Endometrial microvascular endothelial cells (primary cell): ENCODE measurements around a stretch of chr10.

- RAMPAGE, long total RNA, result no peak
These were observed 111.1 kb upstream of the PPIF start for GRCh38 chr10:79236023-79236751.

DNA sequence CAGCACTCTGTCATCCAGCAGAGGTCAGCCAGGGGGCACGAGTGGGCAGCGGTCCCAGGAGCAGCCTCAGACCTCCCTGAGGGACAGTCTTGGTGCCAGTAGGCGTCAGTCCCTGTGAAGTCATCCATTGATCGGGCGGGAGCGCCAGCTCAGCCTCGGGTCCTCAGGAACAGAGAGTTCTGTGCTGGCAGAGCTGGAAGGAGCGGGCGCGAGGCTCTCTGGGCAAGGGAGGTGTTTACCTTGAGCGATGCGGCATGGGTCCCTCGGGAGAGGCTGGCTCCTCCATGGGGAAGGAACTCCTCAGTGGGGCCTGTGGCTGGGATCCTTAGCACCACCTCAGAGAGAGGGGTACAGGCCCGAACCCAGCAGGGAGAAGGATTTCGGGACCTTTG lies 101.1 kb upstream of the PPIF start:
- RAMPAGE, long total RNA, result no peak

DNA sequence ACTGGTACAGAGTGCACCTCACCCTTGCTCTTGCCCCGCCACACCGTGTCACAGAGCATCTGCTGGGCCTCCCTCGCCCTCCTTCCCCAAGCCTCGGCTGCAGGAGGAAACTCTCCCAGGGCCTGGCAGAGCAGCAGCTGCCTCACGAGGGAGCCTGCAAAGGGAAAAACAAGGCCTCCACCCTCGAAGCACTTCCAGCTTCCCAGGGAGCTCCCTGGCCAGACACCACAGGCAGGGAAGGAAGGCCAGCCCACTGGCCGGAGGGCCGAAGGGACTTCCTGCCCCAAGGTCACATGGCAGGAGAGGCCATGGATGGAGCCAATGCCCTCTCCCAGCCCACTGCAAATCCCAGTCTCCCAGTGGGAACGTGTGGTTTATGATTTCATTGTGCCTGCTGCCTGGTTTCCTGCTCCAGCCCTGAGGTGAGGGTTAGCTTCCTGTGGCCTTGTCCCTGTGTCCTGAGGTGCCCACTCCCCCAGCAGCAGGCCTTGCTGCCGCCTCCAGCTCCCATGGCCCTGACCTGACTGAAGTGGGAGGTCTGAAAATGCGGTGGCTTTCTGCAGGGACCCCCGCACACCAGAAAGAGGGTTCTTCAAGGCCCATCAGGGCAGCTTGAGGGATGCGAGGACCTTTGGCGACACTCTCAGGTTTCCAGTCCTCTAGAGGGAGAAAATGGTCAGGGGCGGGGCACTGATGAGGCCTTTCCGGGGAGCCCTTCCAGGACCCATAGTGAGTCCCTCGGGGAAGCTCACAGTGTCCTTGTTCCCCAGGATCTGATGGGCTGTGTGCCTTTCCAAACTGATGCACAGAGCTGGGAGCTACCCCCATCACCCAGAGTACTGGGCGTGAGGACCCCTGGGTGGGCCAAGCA lies 100.4 kb upstream of the PPIF start:
- RAMPAGE, long total RNA, result no peak

DNA sequence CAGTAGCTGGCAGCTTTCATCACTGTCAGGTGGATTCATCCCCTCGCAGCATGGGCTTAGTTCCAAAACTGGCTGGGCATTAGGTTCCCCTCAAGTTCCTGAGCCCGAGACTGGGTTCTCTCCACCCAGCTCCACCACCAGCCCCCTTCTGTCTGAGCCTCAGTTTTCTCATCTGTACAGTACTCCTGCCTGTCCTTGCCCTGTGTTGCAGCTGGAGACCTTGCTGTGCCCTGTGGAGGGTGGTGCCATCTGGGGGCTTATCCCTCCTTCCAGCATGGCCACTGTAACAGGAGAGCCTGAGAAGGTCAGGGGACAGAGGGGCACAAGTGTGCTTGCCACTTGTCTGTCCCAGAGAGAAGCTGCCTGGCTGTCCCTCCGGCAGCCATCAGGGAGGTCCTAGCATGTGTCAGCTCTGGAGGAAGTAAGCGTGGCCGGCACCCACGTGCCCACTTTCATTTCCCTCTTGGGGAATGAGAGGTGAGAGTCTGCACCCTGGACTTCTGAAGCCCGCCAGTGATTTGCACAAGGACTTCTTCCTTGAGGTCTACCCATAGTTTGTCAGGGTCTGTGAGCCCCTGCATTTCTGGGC lies 97.1 kb upstream of the PPIF start:
- RAMPAGE, long total RNA, result no peak

GRCh38 chr10:79253235-79253915 lies 93.9 kb upstream of the PPIF start:
- RAMPAGE, long total RNA, result no peak

- RAMPAGE, long total RNA, result no peak
These were observed 51.9 kb upstream of the PPIF start for GRCh38 chr10:79295198-79295998.

DNA sequence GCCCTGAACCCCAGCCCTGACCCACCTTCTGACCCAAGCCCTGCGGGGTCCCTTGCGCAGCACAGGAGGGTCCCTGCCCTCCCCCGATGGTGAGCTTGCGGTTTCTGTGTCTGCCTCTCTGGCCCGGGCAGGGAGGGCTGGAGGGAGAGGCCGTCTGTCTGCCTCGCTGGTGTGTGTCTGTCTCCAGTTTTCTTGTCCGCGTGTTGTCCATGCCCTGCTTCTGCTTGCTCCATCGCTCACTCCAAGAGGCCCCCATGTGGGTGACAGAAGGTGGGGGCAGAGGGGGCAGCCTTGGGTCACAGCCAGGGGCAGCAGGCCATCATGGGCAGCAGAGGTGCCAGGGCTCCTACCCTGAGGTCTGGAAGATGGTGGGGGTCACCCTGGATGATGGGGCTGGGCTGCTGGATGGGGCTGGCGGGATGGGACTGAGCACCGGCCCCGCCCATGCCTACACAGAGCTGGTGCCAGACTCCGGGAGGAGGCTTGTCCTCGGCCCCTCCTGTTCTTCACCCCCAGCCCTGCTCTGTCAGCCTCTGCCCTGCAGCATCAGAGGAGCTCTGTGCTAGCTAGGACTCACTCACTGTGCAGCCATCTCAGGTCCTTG lies 35.8 kb upstream of the PPIF start:
- RAMPAGE, long total RNA, result no peak

GRCh38 chr10:79312496-79313294 lies 34.6 kb upstream of the PPIF start:
- RAMPAGE, long total RNA, result no peak

- RAMPAGE, long total RNA, result no peak
These were observed 33.5 kb upstream of the PPIF start for GRCh38 chr10:79313592-79314279.

DNA sequence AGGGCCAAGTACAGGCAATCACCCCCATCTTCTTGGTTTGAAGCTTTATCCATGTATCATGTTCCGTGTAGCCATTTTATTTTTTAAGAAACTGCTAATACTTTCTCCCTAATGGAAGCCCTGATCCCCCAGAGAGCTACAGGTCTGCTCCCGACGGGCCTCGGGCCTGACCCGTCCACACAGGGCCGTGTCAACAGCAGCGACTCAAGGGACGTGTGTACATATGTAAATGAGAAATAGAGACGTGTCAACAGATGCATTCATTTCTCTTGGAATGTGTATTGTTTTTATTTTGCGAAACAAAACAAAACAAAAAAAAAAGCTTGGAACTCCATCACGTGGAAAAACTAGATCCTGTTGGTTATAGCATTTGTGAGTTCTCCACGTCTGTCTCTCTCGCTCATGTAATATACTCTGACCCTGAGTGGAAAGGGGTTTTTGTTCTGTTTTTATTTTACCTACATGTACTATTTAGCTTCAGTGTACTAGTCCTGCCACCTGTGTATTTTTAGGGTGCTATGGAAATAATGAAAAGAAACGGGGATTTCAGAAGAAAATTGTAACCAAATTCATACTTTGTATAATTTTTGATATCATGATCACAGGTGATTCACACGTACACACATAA lies 31.6 kb upstream of the PPIF start:
- RAMPAGE, long total RNA, result no peak

DNA sequence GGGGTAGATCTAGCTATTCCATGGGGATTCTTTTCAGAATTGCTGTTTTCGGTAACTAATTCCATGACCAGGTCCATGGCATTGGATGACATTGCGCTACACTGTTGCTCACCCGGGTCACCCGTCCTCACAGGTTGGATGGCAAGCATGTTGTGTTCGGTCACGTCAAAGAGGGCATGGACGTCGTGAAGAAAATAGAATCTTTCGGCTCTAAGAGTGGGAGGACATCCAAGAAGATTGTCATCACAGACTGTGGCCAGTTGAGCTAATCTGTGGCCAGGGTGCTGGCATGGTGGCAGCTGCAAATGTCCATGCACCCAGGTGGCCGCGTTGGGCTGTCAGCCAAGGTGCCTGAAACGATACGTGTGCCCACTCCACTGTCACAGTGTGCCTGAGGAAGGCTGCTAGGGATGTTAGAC lies 6.3 kb downstream of the PPIF start:
- RAMPAGE, long total RNA, result no peak

DNA sequence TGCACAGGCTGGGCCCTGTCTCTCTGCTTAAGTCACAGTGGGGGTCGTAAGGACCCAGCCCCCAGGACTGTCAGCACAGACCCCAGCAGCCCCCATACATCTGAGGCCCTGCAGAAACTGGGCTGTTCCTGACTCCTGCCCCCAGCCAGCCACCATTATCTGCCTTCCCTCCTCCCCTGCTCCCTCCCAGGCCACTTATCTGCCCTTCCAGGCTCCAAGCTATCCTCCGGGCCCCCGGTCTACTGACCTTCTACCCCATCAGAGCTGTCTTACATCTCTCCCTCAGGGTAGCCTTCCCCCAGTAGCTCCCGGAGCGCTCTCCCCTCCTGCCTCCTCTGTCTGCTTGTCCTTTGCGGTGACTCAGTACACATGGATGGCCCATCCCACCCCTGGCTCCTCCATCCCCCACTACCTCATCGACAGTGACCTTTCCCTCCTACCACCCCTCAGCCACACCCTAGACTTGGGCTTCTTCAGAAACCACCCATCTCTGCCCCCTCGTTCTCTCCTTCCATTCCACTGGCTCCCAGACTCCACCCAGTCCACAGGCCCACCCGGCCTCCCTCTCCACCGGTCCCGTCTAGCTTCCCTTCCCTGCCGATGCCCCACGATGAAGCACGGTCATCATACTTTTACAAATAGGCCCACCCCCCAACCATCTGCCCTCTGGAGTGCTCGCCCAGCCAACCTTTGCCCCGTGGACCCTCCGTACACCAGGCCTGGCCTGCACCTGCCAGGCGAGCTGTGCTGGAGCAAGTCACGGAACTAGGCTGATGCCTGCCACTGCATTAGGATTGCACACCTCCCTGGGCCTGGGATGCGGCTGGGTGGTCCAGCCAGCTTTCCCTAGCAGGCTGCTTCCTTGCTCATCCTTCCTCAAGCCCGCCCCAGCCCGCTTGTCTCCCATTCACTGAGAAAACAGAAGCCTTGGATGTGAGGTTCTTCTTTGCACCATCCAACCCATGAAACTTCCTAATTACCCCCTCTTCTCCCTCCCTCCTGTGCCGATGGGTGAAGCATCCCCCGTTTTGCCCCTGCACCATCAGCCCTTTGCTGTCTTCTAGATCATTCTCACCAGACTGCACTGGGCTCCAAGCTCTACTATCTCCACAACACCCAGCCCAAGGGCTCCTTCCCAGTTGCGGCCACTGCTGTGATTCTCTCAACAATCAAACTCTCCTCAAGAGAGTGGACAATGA lies 44.6 kb downstream of the PPIF start:
- RAMPAGE, long total RNA, result no peak

DNA sequence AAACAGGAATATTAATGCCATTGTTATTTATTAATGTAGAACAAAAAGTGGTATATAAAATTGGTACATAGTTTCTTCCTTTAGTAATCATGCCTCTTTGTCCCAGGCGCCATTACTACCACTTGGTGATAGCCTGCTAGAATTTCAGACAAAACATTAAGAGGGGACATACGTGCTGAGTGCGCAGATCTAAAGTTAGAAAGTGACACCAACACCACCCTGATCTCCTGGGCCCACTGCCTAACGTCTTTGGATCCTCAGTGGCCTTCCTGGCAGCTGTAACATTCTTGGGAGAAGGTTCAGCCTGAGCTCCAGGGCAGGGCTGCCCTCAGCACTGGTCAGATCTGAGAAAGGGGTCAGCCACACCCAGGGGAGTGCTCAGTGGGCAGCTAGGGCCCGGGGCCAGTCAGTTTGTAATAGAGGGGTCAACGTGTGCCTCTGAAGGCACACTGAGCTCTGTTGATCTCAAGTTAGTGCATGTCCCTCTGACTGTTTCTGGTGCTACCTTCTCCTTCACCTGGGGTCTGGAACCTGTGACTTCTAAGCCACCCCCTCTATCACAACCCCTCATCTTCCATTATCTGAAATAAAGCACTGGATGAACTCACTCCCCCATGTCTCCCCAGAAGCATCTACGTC lies 48.3 kb downstream of the ZCCHC24 start:
- RAMPAGE, long total RNA, result no peak

- RAMPAGE, long total RNA, result no peak
These were observed 25.9 kb downstream of the TMEM254 start for GRCh38 chr10:80104201-80105000.

DNA sequence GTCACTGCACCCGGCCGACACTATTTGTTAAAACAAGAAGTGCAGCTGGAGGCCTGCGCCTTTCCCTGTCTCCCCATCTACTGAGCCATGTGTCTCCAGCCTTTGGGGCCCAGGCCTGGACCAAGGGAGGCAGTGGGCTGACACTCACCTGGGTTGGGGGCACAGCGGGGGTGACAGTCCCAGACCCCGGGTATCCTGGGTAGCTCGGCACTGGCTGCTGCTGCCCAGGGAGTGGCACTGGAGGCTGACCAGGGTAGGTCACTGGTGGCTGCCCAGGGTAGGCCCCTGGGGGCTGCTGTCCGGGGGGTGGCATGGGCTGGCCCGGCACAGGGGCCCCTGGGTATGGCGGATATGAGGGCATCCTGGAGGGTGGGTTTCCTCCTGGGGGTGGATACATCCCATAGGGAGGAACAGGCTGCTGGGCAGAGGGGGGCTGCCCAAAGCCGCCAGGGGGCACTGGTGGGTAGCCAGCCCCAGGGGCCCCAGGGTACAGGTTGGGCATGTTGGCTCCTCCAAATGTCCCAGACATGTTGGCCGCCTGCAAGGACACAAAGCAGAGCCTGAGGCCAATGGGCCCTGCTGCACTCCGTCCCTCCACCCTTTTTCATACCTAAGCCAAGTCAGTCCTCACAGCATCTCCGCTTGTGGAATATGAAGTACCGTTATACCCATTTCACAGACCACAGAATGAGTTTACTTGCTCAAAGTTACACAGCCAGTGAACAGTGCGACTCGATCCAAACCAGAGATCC lies 36.3 kb downstream of the ANXA11 start:
- RAMPAGE, long total RNA, result no peak

GRCh38 chr10:80207818-80208483 lies 2.6 kb upstream of the ANXA11 start:
- RAMPAGE, long total RNA, result no peak

- RAMPAGE, long total RNA, result no peak
These were observed 6.1 kb downstream of the MAT1A start for GRCh38 chr10:80283198-80283982.

- RAMPAGE, long total RNA, result no peak
These were observed 1.1 kb downstream of the DYDC2 start for GRCh38 chr10:80357600-80358079.

GRCh38 chr10:80409196-80409701 lies 898 bp downstream of the PRXL2A start:
- RAMPAGE, long total RNA, result no peak

DNA sequence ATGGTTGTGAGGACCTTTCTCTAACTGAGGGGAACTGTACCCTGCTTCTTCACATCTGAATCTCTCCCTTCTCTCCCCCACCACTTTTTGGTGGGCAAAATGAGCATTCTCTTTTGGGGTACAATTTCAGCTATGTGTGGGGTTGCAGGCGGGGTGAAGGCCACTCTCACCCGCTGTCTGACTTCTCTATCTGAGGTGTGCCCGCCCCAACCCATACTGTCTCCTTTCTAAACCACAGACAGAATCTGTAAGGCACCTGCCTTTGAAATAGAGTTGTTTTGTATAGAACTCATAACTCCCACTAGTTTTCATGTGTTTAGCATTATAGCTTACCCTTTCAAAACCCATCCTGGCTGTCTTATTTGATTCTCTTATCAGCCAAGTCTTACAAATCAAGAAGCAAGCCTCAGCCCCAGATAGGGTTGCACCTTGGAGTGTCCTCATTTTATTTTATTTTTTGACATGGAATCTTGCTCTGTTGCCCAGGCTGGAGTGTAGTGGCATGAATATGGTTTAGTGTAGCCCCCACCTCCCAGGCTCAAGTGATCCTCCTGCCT lies 11.8 kb downstream of the TSPAN14 start:
- RAMPAGE, long total RNA, result no peak